H9 (cell line): Measurements from ENCODE around the gene SPDYE5.

- PRO-cap: no peak
These were observed 1.5 kb upstream of the CLDN4 start for GRCh38 chr7:73829233-73829839.

- PRO-cap: no peak
These were observed 5.3 kb upstream of the TMEM270 start for GRCh38 chr7:73855478-73856291.

DNA sequence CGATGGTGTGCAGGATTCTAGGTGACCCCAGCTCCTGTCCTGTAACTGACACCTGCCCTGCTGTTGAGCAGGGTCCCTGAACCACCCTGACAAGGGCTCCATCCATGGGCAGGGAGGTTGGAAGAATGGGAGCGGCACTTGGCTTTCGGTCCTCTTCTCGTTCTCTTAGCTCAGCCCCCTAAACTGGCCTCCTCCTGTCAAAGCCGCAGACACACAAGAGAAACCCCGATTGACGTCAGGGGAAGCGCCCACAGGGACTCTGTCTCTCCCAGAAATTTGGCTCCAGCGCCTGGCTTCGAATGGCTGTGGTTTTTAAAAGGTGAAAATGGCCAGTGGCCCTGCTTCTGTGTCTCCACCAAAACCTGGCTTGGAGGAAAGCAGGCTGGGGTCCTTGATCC, 29.2 kb downstream of the TMEM270 start:
- PRO-cap: no peak

- PRO-cap: no peak
These were observed 34.3 kb downstream of the TMEM270 start for GRCh38 chr7:73895086-73895744.

DNA sequence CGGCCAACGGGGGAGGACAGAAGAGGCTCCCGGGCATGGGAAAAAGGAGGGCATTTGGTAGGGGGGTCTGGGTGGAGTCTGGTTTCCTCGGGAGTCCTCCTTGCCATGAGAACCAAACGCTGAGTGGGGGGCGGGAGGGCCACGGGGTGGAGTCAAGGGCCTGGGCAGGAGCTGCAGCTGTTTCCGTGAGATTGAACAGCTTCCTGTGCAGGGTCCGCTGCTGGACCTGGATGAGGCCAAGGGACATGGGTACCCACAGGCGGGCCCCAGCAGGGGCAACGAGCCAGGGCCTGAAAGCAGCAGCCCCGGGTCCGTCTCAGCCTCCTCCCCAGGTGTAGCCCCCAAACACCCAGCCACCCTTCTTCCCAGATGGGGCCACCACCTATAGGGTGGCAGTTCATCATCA, 1.4 kb downstream of the ELN start:
- PRO-cap: no peak

DNA sequence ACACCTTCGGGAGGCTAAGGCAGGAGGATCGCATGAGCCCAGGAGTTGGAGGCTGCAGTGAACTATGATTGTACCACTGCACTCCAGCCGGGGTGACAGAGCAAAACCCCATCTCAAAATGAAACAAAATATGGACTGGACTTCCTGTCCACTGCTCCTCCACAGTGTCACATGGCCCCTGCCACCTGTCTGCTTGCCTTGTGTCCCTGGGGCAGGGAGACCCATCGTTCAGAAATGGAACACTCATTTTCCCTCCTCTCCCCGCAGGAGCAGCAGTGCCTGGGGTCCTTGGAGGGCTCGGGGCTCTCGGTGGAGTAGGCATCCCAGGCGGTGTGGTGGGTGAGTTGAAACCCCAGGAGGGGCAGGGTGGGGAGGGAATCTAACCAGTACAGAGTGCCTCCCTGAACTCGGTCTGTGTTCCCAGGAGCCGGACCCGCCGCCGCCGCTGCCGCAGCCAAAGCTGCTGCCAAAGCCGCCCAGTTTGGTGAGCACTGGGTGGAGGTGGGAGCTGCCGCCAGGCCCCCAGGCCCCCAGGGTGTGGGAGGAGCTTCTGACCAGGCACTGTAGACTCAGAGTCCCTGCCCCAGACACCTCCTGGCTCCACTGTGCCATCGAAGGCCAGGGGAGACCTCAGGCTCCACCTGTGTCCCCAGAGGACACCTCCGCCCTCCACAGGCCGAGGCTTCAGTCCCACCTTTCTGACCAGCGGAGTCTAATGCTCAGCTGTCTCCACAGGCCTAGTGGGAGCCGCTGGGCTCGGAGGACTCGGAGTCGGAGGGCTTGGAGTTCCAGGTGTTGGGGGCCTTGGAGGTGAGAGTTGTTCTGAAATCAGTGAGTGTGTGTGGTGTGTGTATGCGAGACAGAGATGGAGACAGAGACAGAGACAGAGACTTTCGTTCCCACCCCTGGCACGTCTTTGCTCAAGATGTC, 20.5 kb upstream of the LIMK1 start:
- PRO-cap: no peak

- PRO-cap: no peak
These were observed 17.6 kb downstream of the CLIP2 start for GRCh38 chr7:74306534-74307539.

- PRO-cap: no peak
These were observed 61.5 kb downstream of the CLIP2 start for GRCh38 chr7:74350683-74351167.

- PRO-cap: no peak
These were observed 73.4 kb upstream of the GTF2IRD1 start for GRCh38 chr7:74379851-74381092.

- PRO-cap: unidirectional peak, plus-strand start at chr7:74452482
These were observed 1.2 kb upstream of the GTF2IRD1 start for GRCh38 chr7:74452421-74452915.

- PRO-cap: no peak
These were observed 8.9 kb downstream of the GTF2IRD1 start for GRCh38 chr7:74462563-74463058.

DNA sequence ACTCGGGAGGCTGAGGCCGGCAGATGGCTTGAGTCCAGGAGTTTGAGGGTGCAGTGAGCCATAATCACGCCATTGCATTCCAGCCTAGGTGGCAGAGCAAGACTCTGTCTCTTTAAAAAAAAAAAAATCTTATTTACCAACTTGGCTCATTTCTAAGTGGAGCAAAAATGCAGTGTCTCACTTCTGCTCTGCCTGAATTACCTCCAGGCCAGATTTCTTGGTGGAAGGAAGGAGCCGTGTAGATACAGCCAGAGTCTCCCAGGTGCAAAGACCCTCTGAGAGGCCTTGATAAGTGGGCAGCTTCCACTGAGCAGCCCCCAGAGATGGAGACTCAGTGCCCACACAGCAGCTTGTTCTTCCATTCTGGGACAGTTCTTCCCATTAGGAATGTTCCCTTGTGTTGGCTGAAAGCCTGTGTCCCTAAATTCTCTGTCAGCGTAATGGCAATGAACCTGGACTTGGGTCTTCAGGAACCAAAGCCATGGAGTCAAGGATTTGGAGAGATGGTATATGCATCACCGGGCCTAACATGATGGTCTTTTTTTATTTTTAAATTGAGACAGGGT, 30.1 kb downstream of the GTF2IRD1 start:
- PRO-cap: no peak

DNA sequence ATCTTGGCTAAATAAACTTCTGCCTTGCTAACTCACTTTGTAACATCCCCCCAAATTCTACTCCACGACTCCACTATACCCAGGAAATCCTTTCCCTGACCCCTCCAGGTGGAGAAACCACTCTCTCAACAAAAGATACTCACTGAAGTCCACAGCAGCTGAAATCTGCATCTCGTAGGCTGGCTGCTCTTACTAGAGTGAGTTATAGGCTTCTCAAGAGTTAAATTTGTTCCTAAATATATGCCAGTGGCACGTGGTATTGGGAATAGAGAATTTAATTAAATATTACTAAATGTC, 1.6 kb upstream of the GTF2I start:
- PRO-cap: no peak

DNA sequence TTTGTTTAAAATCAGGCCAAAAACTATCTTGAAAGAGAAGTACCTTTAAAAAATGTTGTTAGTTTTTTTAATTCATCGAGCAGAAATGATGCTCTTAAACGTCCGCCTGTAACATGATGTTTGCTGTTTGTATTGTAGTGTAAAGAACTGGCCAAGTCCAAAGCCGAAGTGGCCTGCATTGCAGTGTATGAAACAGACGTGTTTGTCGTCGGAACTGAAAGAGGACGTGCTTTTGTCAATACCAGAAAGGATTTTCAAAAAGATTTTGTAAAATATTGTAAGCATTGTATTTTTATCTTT, 33.3 kb downstream of the GTF2I start:
- PRO-cap: no peak

GRCh38 chr7:74723453-74724273, 50.1 kb upstream of the NCF1 start:
- PRO-cap: no peak

DNA sequence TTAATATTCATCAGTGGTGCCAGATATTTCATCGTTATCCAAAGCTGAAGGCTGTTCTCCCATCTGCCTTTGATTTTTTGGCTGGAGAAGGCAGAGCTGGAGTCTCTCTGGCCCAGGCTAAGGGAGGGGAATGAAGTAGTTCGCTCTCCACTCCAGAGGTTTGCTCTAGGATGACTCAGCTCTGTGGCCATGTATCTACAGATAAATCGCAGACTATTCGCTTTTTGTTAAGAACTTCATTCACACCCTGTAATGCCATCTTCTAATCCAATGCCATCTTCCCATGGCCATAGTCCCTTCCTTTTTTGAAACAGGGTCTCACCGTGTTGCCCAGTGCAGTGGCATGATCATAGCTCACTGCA, 17.1 kb downstream of the RCC1L start:
- PRO-cap: no peak

DNA sequence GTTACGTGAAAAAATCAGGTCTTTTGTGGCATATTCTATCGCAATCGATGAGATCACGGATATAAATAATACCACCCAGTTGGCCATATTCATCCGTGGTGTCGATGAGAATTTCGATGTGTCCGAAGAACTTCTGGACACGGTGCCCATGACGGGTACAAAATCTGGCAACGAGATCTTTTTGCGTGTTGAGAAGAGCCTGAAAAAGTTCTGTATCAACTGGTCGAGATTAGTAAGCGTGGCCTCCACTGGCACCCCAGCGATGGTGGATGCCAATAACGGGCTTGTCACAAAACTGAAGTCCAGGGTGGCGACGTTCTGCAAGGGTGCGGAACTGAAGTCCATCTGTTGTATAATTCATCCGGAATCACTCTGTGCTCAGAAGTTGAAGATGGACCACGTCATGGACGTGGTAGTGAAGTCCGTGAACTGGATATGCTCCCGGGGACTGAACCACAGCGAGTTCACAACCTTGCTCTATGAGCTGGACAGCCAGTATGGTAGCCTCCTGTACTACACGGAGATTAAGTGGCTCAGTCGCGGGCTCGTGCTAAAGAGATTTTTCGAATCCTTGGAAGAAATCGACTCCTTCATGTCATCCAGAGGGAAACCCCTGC, 55.8 kb downstream of the GTF2IRD2B start:
- PRO-cap: no peak

GRCh38 chr7:75492013-75492503, at the start of gene SPDYE5:
TSS of gene SPDYE5 (plus strand) at chr7:75492320.
- PRO-cap: no peak

DNA sequence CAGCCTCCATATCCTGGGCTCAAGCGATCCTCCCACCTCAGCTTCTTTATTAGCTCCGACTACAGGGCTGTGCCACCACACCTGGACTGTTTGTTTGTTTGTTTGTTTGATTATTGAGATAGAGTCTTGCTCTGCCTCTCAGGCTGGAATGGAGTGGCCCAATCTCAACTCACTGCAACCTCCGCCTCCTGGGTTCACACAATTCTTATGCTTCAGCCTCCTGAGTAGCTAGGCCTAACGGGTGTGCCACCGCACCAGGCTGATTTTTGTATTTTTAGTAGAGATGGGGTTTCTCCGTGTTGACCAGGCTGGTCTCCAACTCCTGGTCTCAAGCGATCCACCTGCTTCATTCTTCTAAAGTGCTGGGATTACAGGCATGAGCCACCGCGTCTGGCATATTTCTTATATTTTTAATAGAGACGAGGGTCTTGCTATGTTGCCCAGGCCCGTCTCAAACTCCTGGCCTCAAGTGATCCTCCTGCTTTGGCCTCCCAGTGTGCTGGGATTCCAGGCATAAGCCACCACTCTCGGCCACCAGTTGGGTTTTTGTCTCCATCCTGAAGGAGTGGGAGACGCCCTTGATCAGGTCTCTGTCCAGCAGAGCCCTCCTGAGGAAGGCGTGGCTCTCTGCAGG, 8.6 kb downstream of the SPDYE5 start:
- PRO-cap: no peak

GRCh38 chr7:75712677-75713387, 25.9 kb downstream of the HIP1 start:
- PRO-cap: no peak